H1 (cell line): ENCODE results near the genes ZNF655 and TMEM225B.

DNA sequence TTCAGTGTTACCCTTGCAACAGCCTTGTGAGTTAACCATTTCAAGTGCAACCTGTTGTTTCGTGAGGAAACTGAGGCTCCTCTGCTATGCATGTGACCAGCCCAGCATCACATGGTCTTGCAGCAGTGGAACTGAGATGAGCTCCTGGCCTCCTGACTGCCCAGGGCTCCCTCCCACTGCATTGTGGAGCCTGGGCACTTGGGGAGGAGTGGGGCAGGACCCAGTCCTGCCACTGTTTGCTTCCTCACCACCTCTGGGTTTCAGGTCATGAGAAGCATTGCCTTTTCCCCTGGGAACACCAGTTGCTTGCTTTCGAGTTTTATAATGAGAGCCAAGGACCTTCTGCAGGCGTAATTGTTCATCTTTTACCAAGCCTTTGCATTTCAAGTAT, 32.4 kb upstream of the BHLHA15 start:
- RRBS, result no CpG with 5 or more reads among the region's 3 CpGs
CAGE:
- cytosol, long polyA plus RNA, result no peak
- long polyA plus RNA, result no peak
- nucleus, long polyA plus RNA, result no peak

DNA sequence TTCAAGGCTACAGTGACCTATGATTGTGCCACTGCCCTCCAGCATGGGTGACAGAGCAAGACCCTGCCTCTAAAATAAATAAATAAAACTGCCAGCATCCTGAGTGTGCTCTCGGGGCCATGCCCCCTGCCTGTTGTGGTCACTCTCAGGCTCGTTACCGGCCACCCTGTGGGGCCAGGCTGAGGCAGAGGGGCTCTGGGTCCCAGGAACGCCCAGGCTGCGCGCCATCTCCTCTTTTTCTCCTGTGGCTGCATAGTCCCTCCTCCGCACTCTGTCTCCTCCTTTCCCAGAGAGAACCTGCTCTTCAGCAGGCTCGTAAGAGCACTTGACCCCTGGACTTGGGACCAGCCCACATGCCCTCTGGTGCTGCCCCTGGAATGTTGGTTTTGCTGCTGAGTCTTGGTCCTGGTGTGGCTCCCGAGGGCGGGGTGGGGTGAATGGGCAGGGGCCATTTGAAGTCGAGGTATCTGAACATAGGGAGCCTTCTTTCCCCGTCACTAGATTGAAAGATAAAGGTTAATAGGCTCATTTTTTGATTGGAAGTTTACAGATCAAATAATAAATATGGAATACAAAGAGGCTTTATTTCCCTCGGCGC, 6.6 kb upstream of the BHLHA15 start:
- RRBS, result no CpG with 5 or more reads among the region's 14 CpGs
CAGE:
- cytosol, long polyA plus RNA, result no peak
- long polyA plus RNA, result no peak
- nucleus, long polyA plus RNA, result no peak

- RRBS, result no CpG with 5 or more reads among the region's 29 CpGs
CAGE:
- cytosol, long polyA plus RNA, result no peak
- long polyA plus RNA, result no peak
- nucleus, long polyA plus RNA, result no peak
Observed at GRCh38 chr7:98294391-98295384, 13.2 kb downstream of the BRI3 start.

GRCh38 chr7:98387764-98388185, 13.1 kb downstream of the BAIAP2L1 start:
- RRBS, result no CpG with 5 or more reads among the region's 5 CpGs
CAGE:
- cytosol, long polyA plus RNA, result no peak
- long polyA plus RNA, result no peak
- nucleus, long polyA plus RNA, result no peak

- RRBS, result no CpG with 5 or more reads among the region's 15 CpGs
CAGE:
- cytosol, long polyA plus RNA, result no peak
- long polyA plus RNA, result no peak
- nucleus, long polyA plus RNA, result no peak
Observed at GRCh38 chr7:98418330-98419493, 17.8 kb upstream of the BAIAP2L1 start.

- RRBS, result no CpG with 5 or more reads among the region's 34 CpGs
CAGE:
- cytosol, long polyA plus RNA, result no peak
- long polyA plus RNA, result no peak
- nucleus, long polyA plus RNA, result no peak
Observed at GRCh38 chr7:98930362-98931914, 52.6 kb downstream of the TRRAP start.

DNA sequence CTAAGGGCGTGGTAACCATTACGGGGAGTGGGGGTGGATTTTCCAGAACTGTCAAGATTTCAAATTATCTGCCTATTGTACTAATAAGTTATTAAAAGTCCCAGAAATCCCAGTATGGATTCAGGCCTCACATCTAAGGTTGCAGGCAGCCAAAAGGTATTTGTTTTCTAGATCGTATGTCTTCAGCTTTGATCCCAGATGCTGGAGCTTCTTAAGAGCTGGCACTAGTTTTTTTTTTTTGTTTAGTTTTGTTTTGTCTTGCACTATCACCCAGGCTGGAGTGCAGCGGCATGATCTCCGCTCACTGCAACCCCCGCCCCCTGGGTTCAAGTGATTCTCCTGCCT, 33.7 kb upstream of the KPNA7 start:
- RRBS, result no CpG with 5 or more reads among the region's 6 CpGs
CAGE:
- cytosol, long polyA plus RNA, result no peak
- long polyA plus RNA, result no peak
- nucleus, long polyA plus RNA, result no peak

GRCh38 chr7:99351635-99352356, 22.7 kb upstream of the ARPC1B start:
- RRBS, result no CpG with 5 or more reads among the region's 7 CpGs
CAGE:
- cytosol, long polyA plus RNA, result no peak
- long polyA plus RNA, result no peak
- nucleus, long polyA plus RNA, result no peak

DNA sequence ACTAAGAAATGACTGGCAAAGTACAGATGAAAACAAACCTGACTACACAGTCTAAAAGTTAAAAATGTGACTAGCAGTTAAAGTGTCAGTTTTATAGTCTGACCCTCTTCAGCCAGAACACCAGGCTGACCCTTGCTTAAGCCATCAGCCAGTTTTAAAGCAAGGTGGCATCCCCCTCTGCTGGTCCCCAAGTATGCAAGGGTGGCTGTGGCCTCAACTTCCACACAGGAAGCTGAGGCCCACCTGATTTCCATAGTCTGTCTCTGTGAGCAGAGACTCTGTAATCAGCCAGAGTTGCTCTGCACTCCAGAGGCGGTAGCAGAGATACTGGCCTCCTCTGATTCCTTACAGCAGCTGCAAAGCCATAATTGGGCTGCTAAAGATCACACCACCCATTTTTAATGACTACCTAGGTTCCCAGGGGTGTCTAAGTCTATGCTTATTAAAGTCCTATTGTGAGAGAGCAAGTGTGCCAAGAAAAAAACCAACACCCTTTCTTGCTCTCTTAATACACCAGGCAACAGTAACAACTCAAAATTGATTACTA, 1.9 kb downstream of the PDAP1 start:
- RRBS, result no CpG with 5 or more reads among the region's 1 CpG
CAGE:
- cytosol, long polyA plus RNA, result no peak
- long polyA plus RNA, result no peak
- nucleus, long polyA plus RNA, result no peak

DNA sequence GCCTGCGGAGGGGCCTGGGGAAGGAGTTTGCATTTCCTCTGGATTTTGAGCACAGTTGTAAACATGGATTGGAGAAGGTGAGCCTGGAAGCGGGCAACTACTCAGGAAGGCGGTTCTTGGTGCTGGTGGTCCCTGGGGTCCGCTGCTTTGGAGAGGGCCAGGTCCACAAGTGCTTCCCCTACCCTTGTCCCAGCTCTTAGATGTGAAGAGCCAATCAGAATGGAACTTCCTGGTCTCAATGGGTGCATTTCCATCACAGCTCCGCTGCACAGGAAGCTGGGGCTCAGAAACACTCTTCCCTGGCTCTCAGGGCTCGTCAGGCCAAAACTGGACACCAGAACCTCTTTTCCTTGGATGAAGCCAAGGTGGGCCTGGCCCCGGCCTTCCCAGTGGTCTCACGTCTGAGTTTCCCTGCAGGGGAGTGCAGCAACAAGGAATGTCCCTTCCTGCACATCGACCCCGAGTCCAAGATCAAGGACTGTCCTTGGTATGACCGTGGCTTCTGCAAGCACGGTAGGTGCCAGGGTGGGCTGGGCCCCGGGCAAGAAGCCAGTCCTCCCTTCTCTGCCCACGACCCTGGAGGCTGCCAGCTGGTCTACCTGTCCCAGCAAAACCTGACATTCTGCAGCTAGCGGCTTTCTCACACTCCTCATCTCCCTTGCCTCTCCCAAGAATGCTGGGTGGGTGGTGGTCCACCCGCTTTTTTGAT, 11.3 kb downstream of the CPSF4 start:
- RRBS, result no CpG with 5 or more reads among the region's 16 CpGs
CAGE:
- cytosol, long polyA plus RNA, result no peak
- long polyA plus RNA, result no peak
- nucleus, long polyA plus RNA, result no peak

DNA sequence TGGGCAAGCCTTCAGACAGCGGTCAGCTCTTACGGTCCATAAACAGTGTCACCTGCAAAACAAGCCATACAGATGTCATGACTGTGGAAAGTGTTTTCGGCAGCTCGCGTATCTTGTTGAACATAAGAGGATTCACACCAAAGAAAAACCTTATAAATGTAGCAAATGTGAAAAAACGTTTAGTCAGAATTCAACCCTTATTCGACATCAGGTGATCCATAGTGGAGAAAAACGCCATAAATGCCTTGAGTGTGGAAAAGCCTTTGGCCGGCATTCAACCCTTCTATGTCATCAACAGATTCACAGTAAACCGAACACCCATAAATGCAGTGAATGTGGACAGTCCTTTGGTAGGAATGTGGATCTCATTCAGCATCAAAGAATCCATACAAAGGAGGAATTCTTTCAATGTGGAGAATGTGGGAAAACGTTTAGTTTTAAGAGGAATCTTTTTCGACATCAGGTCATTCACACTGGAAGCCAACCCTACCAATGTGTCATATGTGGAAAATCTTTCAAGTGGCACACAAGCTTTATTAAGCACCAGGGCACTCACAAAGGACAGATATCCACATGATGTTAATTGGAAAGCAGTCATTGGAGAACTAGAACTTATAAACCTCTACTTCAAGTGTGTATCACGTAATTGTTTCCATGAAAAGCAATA, 13.0 kb downstream of the ZNF394 start:
- RRBS, result no CpG with 5 or more reads among the region's 13 CpGs
CAGE:
- cytosol, long polyA plus RNA, result no peak
- long polyA plus RNA, result no peak
- nucleus, long polyA plus RNA, result no peak

- RRBS, result no CpG with 5 or more reads among the region's 11 CpGs
CAGE:
- cytosol, long polyA plus RNA, result no peak
- long polyA plus RNA, result no peak
- nucleus, long polyA plus RNA, result no peak
Observed at GRCh38 chr7:99558159-99558360, 382 bp upstream of the ZNF655 start.

DNA sequence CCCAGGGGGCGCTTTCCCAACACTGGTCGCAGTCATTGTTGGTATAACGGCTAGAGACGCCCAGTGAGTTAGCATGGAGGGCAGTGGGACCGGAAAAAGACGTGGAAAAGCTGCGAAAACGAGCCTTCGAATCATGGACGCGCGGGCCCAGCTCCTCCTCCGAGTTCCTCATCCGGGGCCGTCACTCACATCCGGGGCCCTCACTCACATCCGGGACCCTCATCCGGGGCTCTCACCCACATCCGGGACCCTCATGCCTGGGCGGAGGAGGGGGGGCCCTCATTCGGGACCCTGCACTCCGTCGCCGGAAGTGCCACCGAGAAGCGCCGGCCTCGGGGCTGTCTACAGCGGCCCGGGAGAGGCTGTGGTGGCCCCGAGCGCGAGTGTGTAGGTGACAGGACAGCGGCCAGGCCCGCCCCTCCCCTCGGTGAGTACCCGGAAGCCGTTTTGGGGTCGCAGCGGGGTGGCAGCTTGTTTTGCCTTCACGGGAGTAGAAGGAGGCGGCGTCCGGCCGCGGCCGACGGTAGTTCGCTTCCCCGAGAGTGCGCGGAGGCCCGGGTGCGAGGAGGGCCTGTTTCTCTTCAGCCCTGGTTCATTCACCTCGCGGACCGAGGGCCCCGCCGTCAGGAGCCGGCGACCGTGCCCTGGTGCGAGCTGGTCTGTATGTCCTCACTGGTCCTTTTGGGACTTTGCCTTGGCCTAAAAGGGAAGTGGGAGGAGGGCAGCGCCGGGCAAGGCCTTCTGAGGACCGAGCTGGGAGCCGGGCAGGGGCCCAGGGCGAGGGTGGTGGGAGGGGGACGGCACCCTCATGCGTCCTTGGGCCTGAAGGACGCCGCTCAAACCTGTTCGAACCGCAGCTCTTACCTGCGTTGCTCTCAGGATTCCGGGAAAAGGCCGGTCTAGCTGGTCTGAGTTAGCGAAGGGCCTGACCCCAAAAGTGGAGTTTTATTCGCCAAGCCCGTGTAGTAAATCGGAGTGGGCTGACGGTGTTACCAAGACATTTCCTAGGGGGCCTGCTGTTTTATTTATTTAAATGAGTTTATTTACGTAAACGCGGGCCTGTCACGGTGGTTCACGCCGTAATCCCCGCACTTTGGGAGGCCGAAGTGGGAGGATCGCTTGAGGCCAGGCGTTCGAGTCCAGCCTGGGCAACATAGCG, at the start of gene ZNF655:
Gene ZNF655 (plus strand): TSS at position 282 of the 1,159 bp plus-strand sequence.
- RRBS, result under 1% methylated on average over 46 of the region's 94 CpGs
CAGE:
- cytosol, long polyA plus RNA, result start-site peak on the plus strand centred at position 336 of the sequence, 52 bp wide, 522 reads
- long polyA plus RNA, result start-site peak on the plus strand centred at position 335 of the sequence, 71 bp wide, 512 and 943 reads in 2 replicates; start-site peak on the plus strand centred at position 485 of the sequence, 110 bp wide, 37 and 57 reads in 2 replicates
- nucleus, long polyA plus RNA, result start-site peak on the plus strand centred at position 333 of the sequence, 65 bp wide, 1,111 reads; start-site peak on the plus strand centred at position 506 of the sequence, 42 bp wide, 70 reads

GRCh38 chr7:99571167-99571986, 12.9 kb downstream of the ZNF655 start:
- RRBS, result no CpG with 5 or more reads among the region's 4 CpGs
CAGE:
- cytosol, long polyA plus RNA, result no peak
- long polyA plus RNA, result no peak
- nucleus, long polyA plus RNA, result no peak

DNA sequence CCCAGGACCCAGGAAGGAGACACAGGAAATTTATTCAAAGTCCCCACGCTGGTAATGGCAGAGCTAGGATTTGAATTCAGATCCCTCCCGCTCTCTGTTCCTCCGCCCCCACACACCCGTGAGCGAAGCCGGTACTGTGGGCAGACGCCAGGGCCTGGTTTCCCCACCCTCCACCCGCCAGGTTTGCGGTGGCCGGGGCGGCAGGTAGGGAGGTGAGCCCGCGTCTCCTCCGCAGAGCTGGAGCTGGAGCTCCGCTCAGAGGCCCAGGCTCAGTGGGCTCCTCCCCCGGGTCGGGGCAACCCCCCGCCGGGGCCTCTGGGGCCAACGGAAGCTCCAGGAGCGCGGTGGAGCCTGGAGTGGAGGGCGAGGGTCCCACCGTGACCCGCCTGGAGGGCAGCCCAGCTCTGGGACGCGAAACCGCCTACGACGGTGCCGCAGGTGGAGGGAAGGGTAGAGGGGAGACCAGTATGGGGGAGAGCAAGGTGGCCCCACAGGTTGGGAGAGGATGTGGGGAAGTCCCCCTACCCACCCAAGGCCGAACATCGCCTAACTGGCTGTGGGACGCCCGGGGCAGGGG, at the start of gene TMEM225B:
Gene TMEM225B (plus strand): TSS at position 324 of the 577 bp plus-strand sequence.
- RRBS, result 90% methylated on average over 10 of the region's 35 CpGs
CAGE:
- cytosol, long polyA plus RNA, result no peak
- long polyA plus RNA, result no peak
- nucleus, long polyA plus RNA, result no peak

- RRBS, result no CpG with 5 or more reads among the region's 14 CpGs
CAGE:
- cytosol, long polyA plus RNA, result no peak
- long polyA plus RNA, result no peak
- nucleus, long polyA plus RNA, result no peak
Observed at GRCh38 chr7:99693238-99694087, 13.7 kb upstream of the CYP3A5 start.

GRCh38 chr7:99772405-99773163, 11.4 kb downstream of the CYP3A4 start:
- RRBS, result no CpG with 5 or more reads among the region's 4 CpGs
CAGE:
- cytosol, long polyA plus RNA, result no peak
- long polyA plus RNA, result no peak
- nucleus, long polyA plus RNA, result no peak

DNA sequence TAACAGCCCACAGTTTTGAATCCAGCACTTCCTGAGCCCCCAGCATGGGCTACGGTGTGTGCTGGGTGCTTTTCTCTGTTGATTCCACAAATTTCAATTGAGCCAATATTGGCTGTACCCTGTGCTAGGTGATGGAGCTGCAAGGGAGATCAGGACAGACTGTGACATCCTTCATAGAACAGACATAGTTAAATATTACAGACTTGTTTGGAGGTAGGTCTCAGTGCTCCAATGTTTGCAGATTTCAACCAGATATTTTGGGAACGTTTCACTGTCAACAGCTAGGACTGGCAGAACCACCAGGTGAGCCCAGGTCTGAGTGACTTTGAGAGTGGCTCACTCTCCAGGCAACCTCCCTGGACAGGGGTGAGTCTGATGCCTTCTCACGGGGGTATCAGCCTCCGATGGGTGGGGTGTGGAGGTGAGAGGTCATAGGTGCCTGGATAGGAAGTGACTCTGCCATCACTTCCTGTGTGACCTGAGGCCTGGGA, 4.7 kb downstream of the AZGP1 start:
- RRBS, result no CpG with 5 or more reads among the region's 4 CpGs
CAGE:
- cytosol, long polyA plus RNA, result no peak
- long polyA plus RNA, result no peak
- nucleus, long polyA plus RNA, result no peak

DNA sequence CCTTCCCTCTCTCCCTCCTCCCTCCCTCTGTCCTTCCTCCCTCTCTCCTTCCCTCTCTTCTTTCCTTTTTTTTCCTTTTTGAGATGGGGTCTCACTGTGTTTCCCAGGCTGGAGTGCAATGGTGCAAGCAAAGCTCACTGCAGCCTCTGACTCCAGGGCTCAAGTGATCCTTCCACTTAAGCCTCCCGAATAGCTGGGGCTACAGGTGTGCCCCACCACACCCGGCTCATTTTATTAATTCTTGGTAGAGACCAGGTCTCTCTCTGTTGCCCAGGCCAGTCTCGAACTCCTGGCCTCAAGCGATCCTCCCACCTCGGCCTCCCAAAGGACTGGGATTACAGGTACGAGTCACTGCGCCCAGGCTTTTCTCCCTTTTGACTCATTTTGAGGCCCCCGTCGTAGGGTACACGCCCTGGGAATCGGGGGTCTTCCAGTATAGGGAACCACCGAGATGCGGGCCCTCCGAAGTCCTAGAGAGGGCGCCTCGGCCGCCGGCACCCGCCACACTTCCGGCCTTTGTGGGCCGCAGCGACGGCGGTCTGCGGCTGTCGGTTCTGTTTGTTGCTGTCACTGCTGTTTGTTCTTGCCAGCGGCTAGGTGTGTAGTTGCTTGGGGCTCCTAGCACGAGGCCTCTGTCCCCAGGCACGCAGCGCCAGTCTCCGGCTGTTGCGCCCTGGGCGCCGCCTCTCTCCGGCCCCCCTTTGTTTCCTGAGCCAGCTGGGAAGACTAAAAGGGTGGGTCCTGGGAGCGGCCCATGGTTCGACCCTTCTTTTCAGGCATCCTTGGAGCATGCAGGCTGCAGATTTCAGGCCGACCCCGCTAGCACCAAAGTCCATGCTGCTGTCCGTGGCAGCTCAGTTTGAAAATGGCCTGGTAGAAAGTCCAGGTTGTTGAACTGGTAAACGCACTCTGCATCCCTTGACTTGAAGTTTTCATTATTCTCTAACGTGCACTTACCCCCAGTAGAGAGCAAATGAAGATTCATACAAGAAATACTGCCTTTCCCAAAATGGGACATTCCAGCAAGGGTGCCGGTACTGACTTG, 17.9 kb upstream of the ZKSCAN1 start:
- RRBS, result no CpG with 5 or more reads among the region's 43 CpGs
CAGE:
- cytosol, long polyA plus RNA, result start-site peak on the plus strand centred at position 528 of the sequence, 20 bp wide, 36 reads
- long polyA plus RNA, result no peak
- nucleus, long polyA plus RNA, result no peak

DNA sequence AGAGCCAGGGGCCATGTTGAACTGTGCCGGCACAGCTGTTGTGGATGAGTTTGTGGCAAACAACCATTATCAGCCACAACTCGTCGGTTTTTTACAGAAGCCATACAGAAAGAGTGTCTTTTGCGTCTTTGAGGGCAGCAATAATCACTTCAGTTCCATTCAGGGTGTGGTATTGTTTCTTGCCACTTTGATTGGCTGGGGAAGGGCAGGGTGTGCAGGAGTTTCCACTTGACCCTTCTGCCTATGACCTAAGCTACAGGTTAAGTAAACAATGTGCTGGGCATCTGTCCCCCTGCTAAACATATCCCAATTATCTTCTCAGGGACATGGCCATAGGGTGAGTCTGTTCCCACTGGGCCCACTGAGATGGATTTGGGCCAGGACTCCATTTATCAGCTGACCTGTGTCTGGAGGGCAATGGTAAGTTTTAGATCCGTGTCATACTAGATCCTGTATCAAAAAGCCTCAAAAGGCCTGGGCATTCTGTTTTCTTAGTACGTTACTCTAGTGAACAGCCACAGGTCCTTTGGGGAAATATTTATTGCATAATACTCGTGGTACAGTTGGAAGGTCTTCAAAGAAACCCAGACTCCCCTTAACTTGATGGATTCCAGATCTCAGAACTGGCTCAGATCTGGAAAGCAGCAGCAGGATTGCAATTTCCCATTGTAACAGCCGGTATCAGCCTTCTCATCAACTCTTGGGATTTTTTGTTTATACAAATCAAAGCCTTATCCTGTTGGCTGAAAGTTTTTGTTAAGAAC, 15.9 kb downstream of the ZNF3 start:
- RRBS, result no CpG with 5 or more reads among the region's 8 CpGs
CAGE:
- cytosol, long polyA plus RNA, result no peak
- long polyA plus RNA, result no peak
- nucleus, long polyA plus RNA, result no peak